ENCODE results near the genes HDAC9 and POLR1F.

- RAMPAGE, total RNA = no peak
These were observed 49.0 kb downstream of the PHF14 start for GRCh38 chr7:11022769-11023003.

GRCh38 chr7:12094457-12094954, 116.6 kb upstream of the TMEM106B start:
- RAMPAGE, total RNA = no peak

- RAMPAGE, total RNA = no peak
These were observed 20.5 kb upstream of the VWDE start for GRCh38 chr7:12424028-12424632.

DNA sequence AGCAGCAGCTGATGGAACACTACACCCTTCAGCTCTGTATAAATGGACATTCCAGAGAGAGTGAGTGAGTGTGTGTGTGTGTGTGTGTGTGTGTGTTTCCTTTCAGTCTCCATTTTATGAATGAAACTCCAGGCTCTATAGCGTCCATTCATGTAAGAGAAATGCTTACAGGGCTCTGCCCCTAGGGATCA, 69.2 kb downstream of the ETV1 start:
- RAMPAGE, total RNA = no peak

- RAMPAGE, total RNA = no peak
These were observed 9.3 kb downstream of the ETV1 start for GRCh38 chr7:13980051-13980610.

DNA sequence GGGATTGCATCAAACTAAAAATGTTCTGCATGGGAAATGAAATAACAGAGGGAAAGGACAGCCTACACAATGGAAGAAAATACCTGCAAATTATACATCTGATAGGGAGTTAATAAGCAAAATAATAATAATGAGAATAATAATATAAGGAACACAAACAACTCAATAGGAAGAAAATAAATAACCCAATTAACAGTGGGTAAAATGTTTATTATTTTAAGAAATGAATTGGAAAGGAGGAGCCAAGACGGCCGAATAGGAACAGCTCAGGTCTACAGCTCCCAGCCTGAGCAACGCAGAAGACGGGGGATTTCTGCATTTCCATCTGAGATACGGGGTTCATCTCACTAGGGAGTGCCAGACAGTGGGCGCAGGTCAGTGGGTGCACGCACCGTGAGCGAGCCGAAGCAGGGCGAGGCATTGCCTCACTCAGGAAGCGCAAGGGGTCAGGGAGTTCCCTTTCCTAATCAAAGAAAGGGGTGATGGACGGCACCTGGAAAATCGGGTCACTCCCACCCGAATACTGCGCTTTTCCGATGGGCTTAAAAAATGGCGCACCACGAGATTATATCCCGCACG, 289.3 kb upstream of the ETV1 start:
- RAMPAGE, total RNA = no peak

GRCh38 chr7:15464098-15464310, 97.8 kb downstream of the AGMO start:
- RAMPAGE, total RNA = no peak

DNA sequence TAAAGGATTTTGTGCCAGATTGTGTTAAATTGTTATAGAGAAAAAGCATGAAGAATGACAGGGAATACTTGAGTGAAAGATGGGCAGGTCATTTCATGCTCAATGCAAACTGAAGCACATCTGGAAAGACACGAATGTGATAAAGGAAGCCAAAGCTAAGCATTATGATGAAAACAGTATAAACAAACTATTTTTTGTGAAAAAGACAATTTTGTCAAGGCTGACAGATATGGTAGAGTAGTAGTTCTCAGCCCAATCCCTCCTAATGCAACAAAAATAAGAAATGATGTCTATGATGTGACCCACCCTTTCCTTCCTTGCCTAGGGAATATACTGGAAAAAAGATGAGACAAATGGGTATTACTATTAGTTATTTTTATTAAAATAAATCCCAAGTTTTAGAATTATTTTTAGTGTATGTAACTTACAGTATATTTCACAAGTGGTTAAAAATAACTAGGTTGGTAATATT, 218.7 kb downstream of the CRPPA start:
- RAMPAGE, total RNA = no peak

DNA sequence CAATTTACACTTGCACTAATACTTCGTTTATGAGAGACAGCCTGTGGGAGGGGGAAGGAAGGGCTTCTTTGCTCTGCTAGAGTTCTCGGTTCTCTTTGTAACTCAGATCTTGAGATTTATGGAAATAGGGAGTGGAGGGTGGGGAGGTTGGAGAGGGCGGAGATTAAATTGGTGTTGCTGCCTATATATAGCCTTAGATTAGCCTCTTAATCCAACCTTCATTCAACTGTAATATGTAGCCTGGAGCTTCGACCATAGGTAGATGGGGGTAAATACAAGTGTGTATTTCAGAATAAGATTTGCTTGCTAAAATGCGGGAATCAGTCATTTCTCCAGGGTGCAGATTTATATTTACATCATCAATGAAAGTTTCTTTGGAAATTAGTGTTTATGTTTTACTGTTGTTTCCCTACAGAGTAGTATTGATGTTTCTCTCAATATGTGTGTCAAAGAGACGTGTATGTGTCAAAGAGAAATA, 890 bp downstream of the BZW2 start:
- RAMPAGE, total RNA = no peak

DNA sequence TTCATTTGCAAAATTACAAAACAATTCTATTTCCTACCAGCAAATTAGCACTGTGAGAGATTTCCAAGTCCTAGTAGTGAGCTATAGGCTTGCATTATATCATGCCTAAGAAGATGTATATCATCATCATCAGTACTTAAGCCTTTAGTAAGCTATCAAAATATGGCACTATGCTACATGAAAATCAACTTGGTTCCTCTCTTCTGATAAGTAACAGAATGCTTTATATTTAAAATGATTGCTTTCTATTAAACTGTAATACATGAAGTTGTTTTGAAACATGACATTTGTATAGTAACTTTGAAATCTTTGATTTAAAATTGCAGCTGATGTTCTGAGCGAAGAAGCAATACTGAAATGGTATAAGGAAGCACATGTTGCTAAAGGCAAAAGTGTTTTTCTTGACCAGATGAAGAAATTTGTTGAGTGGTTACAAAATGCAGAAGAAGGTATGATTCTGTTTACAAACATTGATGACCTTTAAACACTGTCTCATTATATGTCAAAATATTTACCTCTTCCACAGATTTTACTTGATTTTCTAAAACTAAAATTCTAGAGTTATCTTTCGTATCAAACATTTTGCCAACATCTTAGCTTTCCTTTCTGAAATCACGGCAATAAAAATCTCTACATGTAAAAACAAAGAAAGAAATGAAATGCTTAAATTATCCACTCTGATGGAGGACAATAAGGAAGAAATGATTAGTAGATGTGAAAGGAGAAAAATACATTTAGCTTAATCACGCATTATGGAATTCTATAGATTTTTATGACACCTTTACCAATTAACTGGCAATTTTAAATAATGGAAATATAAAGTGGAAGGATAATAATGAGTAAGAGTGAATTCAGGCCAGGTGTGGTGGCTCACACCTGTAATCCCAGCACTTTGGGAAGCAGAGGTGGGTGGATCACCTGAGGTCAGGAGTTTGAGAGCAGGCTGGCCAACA, 49.1 kb upstream of the TSPAN13 start:
- RAMPAGE, total RNA = no peak

DNA sequence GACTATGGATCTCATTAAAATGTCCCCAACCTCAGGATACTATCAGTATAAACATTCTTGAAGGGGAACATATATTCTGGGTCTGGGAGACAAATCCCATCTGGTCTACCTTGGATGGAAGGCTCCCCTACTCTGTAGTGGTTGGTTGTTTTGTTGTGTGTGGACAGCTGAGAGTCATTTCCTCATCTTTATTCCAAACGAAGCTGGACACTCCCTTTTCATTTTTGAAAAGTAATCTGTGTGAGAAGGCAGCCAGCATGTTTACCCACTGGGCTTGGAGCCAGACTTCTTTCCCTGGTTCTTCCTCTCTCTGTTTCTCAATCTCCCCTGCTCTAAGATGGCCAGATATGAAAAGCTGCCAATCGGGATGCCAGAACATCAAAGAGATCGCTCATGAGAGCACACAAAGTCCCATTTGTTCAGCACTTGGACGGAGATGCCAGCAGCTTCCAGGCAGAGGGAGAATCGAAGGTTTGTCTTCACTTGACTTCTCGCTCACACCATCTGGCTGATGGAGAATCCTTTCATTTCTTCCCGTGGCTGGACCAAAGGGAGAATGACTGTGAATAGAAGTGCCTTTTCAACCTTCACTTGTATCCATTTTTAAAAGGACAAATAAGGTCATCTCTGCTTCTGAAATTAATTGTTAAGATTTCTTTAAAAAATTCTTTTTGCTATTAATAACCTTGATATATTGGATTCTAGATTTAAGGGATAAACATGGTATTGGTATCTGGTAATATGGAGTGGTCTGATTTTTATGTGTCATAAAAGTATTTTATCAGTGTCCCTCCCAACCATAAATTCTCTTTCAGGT, 108.2 kb upstream of the AGR3 start:
- RAMPAGE, total RNA = no peak

- RAMPAGE, total RNA = no peak
These were observed 148.8 kb upstream of the AGR3 start for GRCh38 chr7:17030595-17031026.

GRCh38 chr7:17041195-17041765, 159.5 kb upstream of the AGR3 start:
- RAMPAGE, total RNA = no peak

DNA sequence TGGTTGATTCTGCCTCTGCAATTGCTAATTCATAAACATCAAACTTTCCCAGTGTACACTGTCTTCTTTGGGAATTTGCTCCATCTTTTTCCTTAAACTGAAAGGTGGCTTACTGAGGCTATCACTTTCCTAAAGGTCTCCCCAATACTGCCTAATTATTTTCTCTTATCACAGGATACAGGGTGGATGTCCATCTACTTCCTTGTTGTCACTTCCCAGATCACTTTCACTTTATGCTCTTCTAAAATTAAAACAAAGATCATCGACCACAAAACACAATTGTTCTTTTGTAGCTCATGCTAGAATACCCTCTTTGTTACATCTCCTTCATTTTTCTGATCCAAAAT, 1.4 kb upstream of the AHR start:
- RAMPAGE, total RNA = no peak

DNA sequence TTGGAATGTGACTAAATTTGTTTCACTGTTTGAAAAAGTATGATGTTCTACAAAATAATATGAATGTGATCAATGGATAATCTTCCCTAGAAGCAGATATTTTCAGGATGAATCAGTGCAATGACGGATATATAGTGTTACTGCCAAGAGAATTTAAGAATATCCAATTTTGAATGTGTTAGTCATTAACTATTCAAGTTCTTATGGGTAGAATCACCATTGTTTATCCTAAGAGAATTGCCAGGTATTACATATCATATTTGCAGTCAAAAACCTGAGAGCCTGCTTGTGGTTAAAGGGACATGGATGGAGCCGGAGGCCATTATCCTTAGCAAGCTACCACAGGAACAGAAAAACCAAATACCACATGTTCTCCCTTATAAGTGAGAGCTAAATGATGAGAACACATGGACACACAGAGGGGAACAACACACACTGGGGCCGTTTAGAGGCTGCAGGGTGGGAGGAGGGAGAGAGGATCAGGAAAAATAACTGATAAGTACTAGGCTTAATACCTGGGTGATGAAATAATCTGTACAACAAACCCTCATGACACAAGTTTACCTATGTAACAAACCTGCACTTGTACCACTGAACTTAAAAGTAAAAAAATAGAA, 27.0 kb downstream of the AHR start:
- RAMPAGE, total RNA = no peak

GRCh38 chr7:18086420-18087445, 59.1 kb upstream of the PRPS1L1 start:
- RAMPAGE, total RNA = no peak

DNA sequence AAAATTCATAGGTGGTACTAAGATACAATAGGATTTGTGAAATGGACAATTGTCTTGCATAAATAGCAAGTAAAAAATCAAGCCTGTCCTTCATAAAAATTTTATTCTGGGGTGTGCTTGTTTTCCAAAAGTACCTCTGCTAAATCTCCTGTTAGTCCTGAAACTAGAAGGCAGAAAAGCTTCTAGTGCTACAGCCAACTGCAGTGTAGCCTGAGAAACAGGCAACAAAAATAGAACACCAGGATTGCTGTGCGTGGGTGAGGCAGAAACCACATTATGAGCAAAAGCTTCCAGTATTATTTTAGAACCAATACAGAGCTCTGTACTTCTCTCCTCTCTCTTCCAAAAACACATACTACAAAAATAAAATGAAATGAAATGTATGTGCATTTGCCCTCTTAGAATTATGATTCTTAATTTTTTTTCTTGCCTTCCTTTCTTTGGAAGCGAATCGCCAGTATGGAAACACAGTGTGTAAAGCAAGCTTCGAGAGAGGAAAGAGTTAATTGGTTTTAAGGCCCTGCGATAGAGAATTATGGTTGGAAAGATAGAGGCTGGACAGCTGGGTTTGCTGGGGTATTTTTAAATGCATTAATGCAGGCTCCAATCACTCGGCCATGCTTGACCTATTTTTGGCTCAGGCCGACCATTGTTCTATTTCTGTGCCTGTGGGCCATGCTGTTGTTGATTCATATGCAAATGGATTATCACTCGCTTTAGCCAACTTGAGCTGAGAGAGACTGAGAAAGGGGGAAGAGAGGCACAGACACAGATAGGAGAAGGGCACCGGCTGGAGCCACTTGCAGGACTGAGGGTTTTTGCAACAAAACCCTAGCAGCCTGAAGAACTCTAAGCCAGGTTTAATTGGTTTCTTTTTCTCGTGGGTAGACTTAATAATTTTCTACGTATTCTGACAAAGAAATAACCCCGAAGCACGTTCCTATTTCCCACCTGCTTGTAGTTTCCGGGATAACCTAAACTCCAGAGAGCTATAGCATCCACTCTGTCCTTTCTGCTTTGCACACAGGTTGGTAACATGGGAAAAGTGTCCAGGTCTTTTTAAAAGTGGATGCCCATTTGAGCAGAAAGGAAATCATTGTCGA, at the start of gene HDAC9:
Gene HDAC9, plus strand, starts transcription at position 753 of the 1,103 bp plus-strand sequence.
- RAMPAGE, total RNA = no peak

DNA sequence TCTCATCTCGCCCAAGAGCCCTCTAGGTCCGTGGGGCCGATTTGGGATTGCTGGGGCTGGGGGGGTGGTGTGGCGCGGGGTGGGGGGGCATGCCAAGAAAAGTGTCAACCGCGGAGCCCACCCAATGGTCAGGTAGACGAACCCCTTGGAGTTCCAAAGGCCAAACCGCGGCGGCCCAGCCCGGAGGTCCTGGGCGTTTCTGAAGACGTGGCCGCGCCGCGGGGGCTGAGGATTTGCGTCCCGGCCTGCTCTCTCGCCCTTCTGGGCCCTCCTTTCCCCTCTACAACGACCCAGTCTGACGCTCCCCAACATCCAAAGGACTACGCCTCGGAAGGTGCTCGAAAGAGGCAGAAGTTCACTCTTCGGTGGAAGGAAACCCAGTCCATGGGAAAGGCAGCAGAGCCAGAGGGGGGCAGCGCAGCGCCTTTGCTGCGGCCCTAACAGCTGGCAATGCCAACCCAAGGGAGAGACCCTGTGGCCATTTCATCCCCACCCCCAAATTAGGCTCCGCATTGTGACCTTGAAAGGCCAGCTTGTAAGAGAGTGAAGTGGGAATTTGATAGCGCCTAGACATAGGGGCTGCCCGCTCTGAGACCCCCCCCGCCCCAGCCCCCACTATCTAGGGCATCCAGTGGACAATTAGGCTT, 766 bp upstream of the TWIST1 start:
- RAMPAGE, total RNA = no peak

- RAMPAGE, total RNA = no peak
These were observed at the start of gene POLR1F for GRCh38 chr7:19708242-19709442. Gene POLR1F (minus strand): TSS chr7:19709037.

- RAMPAGE, total RNA = no peak
These were observed 133.3 kb downstream of the MACC1 start for GRCh38 chr7:20083706-20084371.

All from foreskin keratinocyte (primary cell).